Colonic mucosa (tissue), 1 donor: ENCODE measurements around the genes UGT3A2 and LMBRD2.

DNA sequence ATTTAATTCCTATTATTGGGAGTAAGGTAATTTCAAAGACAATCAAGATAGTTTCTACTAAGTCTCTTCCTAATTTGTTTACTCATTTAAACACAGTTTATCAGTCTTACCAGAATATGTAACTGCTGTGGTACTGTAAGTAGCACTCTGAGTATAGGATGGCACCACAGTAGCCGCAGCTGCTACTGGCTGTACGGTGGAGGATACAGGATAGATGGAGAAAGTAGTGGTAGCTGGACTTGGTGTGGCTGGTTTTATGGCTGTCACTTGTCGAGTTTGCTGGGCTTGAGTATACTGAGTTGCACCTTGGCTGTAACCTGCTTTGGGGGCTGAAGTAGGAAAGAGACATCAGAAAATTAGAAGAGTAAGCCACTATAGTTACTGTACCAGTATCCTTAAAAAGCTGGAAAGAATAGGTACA is 29.7 kb downstream of the ZFR start:
- PRO-cap = no peak

- PRO-cap = no peak
Measured at GRCh38 chr5:32538013-32538615, 47.2 kb upstream of the SUB1 start.

- PRO-cap = no peak
Measured at GRCh38 chr5:32768062-32768276, 56.8 kb downstream of the NPR3 start.

GRCh38 chr5:33997300-33997589 is 10.6 kb downstream of the AMACR start:
- PRO-cap = no peak

DNA sequence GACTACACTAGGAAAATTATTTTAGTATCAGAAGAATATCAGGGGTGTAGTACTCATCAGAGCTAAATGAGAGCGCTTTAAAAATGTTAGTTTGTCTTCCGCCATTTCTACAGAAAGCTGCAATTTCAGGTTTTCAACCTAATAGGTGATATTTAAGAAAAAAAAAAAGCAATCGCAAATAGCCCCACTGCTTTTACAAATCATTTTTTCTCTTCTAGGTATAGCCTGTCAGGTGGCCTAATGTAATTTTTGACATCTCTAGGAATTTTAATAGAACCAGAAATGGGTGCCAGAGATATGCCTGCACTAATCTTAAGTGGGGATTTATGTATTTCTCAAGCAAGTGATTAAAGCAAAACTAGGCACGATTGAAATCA is 746 bp upstream of the AMACR start:
- PRO-cap = no peak

- PRO-cap = no peak
Measured at GRCh38 chr5:34487063-34488019, 168.8 kb upstream of the RAI14 start.

DNA sequence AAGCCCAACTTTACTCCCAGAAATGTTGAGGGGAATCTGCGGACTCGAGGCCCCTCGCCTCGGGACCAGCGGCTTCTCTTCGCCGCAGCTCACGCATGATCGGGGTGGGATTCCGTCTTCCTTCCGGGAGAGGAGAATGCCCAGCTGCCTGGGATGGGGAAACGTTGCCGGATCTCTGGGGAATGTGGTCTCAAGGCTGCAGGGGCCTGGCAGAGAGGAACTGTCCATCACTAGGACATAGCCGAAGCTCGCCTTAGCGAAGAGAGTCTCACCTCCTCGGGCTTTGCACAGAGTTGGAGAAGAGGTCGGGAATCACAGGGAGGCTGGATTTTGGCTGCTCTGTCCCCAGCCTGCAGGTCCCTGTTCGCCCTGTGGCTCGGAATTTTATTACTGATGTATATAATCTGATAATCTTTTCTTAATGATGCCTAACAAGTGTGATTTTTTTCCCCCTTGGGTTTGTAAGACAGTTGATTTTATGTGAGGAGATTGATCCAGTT is 1.4 kb downstream of the RAI14 start:
- PRO-cap = no peak

DNA sequence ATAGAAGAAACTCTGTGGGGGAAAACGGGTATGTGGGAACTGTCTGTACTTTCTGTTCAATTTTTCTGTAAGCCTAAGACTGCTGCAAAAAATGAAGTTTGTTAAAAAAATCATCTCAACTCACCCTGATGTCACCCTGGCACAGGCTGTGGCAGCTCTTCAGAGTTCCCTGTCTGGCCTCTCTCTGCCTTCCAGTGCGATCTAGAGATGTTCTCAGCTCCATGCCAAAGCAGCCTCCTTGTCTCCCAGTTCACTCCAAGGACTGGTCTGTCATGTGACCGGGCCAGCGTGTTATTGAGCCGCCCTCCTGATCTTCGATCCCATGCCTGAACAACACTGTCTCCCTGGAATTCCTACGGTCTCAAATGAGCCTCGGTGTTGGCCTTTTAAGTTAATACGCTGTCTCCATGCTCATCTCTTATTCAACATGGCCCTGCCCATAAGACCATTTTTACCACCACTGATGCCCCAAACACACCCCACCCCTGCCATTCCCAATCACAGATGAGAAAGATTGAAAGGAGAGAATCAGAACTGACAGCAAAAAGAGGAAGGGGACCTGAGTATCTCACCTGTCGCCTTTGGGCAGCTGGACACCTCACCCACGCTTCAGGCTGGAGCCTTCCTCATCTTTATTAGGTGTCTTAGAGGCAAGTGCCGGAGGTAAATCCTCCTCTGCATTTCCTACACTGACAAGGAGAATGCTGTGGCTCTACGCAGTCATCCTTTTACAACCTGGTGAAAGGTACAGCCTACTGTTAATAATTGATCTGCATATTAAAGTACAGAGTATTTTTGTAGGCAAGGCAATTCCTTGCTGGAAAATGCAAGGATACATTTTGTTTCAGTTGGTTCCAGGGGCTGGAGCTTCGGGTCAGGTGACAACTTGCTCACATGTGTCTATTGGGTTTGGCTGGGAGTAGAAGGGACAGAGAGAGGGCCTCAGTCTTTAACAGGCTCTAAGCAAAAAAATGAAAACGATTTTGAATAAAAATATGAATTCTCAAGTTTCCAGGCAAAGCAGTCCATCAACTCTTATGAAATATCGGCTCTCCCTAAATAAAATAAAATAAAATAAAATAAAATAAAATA is 35.0 kb downstream of the PRLR start:
- PRO-cap = unidirectional peak, minus-strand start at position 686 of the sequence

- PRO-cap = unidirectional peak, plus-strand start at chr5:35247547
Measured at GRCh38 chr5:35247252-35248128, 17.2 kb upstream of the PRLR start.

- PRO-cap = no peak
Measured at GRCh38 chr5:35478834-35479874, 138.5 kb upstream of the SPEF2 start.

DNA sequence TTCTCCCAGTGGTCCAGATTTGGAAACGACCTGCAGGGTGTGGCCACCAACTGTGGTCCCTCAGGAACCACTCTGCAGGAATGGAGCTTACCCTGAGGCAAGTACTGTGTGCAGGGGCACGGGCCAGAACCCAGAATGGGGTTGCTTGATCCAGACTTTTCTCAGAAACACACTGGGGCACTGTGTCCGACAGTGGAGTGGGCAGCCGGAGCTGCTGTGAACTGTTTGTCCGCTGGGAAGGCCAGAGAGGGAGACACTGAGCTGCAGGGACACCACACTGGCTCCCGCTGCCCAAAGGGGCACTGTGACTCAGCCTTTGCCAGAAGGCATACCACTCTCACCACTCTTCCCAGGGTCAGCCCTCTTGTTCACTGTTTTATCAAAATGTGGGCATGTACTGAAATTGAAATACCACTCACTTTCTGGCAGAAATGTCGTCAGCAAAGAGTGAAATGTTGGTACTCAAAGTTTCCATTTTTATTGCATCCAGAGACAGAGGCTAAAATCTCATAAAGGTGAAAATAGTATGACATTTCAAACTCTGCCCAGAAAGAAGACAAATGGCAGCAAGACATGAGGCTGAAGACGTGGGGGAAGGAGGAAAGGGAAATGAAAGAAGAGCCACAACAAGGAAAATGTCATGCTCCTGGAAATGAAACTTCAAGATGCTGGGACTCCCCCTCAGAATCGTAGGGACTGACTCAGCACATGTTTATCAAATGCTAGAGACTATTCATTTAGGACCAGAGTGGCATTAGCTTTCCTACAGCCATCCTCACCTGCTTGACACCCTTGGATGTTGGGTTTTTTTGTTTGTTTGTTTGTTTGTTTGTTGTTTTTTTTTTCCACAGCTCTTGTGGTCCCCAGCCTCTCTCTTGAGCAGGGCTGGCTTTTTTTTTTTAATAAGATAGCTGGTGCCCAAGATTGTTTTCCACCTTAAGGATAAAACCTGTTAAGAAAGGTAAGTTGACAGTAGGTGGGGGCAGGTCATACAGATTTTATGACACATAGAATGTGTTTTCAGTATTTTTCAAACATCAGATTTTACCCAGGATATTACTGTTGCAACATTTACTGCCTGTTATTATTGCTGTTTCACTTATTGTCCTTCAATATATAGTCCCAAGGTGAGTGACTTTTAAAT is 4.3 kb upstream of the IL7R start:
- PRO-cap = bidirectional peak, plus-strand start at position 746 of the sequence, minus-strand start at position 587 of the sequence

DNA sequence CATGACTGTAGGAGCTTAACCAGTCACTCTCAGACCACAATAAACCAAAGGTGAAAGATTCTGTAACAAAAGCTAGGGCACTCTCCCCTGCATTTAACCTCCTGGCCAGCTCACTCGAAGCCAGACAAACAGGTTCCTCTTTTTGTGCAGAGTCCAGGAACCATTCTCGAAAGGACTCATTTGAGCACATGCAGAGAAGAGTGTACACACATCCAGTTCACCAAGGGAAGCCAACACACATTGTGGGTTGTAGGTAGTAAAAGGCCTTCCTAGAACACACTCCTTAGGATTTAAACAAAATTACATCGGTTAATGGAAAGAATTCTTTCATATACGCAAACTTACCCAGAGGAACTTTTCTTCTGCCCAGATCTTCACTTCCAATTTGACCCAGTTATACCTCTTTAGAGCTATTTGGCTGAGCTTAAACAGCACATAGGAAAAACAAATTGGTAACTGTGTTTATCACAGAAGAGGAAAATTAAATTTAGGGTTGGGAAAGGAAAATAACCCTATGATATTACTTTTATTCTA is 6.7 kb downstream of the IL7R start:
- PRO-cap = no peak

DNA sequence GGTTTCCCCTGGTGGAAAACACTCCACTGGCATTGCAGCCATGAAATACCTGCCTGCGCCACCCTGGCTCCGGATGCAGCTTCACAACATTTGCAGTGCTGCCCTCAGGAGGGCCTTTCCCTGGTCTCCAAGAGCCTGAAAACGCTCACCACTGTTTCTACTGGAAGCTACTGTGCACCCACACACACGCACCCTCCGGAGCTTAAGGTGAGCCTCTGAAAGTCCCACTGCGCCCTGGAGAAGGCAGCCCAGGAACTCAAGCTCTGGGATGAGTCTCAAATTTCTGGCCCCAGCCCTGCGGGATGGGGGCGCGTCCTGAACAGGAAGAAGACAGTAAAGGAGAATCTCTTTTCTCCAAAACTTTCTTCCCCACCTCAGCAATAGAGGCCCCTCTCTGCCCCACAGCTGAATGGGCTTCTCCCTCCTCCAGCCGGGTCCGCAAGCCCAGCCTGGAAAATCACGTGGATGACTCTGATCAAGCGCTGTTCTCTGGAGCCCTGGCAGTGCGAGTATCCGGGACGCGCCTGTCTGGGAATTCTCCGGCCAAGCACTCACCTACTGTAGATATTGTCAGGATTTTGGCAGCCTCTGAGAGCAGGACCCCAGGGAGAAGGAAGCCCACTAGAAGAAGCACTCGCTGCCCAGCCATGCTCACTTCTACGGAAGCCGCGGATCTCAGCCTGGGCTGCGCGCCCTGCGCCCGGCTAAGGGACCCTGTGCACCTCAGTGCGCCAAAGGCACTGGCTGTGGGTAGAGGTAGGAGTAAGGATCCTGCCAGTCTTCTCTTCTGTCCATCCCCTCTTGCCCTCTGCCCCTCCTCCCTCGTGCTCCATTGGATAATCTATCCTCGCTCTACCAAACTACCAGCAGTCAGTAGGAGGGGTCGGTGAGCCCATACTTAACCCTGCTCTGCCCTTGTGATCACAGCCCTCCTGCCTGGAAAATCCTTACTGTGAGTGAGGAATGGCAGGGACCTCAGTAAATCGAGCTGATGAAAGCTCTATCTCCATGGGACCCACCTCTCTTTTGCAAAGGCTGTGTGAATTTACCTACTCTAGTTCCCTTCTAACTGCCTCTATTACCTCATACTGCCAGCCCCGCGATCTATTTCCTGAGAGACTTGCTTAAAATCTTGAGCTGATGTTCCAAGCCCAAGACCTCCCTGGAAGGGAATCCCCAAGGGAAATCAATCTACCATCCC is at the start of gene UGT3A2:
Gene UGT3A2, minus strand, starts transcription at position 742 of the 1,201 bp plus-strand sequence.
- PRO-cap = no peak

DNA sequence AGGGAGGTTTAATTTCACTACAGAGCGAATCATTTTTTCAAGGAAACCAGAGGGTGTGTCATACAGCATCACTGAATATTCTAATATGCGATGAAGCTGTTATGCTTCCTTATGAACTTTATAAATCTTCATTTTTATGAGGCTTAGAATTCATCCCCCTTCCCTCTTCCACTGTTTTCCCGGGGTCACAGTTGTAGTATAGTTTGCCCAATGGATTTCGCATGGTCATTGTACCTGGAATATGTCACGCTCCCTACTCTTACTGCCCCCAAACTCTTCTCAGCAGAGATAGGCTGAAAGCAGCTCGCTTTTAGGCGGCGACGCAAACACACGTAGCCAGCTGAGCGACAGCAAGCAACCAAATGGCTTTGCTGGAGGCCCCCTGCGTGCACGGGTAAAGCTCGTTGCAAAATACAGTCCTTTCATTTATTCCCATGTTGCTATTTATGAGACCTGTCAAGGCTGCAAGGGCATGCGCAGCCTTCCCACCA is 788 bp downstream of the LMBRD2 start:
- PRO-cap = unidirectional peak, plus-strand start at position 361 of the sequence

- PRO-cap = bidirectional peak, plus-strand start at chr5:36152105, minus-strand start at chr5:36151909
Measured at GRCh38 chr5:36151345-36152455, at the start of gene LMBRD2. Gene LMBRD2 (minus strand): TSS chr5:36151887.

DNA sequence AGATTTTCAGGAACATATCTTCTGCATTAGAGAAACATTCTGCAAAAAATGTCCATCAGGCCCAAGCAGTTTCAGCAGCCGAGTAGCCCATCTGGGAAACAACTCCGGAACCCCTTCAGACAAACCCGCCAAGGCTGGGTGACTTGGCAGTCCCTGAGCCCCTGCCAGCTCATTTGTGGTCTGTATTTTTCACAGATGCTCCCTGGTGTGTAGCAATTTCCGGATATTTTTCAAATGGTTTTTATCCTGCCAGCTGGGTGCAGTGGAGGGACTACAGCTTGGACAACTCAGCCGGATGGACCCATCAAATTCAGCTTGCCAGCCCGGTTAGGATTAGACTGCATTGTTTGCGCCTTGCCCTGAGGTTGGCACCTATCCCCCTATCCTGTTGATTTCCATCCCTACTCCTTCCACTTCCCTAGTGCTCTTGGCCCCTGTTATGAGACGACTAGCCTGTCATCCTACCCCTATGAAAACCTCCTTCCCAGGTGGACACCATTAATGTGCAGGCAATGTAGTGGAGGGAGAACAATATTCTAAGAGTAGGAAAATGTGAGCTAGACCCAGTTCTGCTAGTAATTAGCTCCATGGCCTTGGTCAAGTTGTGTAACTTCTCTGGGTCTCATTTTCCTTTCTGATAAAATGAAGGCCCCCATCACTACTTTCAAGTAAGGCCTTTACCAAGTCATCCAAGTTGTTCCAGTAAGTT is 102.4 kb upstream of the RANBP3L start:
- PRO-cap = no peak

DNA sequence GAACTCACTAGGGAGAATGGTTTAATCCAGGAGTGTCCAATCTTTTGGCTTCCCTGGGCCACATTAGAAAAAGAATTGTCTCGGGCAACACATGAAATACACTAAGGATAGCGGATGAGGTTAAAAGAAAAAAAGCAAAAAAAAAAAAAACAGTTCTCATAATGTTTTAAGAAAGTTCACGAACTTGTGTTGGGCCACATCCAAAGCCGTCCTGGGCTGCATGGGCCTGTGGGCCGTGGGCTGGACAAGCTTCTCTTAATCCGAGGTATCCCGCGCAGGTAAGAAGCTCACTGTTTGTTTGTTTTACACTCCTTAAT is 21.9 kb upstream of the NIPBL start:
- PRO-cap = no peak

DNA sequence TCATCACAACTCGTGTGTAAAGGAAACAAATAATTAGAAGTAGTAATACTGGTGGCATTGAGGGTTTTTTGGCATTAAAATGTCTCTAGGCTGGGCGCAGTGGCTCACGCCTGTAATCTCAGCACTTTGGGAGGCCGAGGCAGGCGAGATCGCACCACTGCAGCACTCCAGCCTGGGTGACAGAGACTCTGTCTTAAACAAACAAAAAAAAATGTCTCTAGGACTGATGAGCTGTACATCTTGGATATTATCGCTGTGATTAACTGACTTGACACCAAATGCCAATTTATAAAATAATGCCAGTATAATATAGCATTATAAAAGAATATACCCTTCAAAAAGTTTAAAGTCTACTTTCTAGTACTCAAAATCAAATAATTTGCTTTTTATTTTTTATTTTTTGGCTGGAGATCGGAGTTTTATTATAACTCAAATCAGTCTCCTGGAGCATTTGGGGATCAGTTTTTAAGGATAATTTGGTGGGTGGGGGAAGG is 7.7 kb upstream of the NIPBL start:
- PRO-cap = no peak

- PRO-cap = no peak
Measured at GRCh38 chr5:36878695-36879231, 2.2 kb downstream of the NIPBL start.

GRCh38 chr5:36966874-36967013 is 90.2 kb downstream of the NIPBL start:
- PRO-cap = no peak